Penis (tissue), 1 donor: ENCODE results near the genes SPEF1, CENPB and CDC25B.

DNA sequence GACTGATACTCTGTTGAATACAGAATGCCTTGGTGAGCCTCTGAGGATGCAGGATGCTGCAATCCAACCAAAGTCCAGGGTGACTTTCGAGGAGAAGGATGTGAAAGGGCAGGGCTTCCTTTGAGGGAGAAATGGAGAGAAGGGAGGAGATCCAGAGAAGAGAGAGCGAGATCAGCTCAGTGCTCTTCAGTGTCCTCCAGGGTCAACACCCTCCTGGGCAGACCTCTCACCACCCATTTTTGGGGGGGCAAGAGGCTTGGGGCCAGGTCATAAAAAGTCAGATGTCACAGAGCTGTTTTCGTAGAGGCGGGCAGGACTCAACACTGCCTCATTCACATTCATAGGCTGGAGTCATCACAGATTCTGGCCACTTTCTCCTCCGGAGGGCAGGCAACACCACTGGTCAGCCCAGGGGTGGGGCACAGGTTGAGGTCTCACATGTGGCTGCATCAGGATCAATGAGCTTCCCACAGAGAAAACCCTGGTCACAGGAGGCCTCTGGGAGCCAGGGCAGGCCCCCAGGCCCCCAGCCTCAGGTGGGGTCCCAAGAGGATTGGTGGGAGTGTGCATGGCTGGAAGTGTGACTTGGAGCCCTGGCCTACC is 6.4 kb upstream of the ADAM33 start:
- PRO-cap, result no peak

GRCh38 chr20:3751682-3752660 is 15.6 kb downstream of the ADISSP start:
- PRO-cap, result bidirectional peak, plus-strand start at chr20:3752412, minus-strand start at chr20:3752164

- PRO-cap, result no peak
Measured at GRCh38 chr20:3781332-3781751, at the start of gene SPEF1. SPEF1 (minus strand) TSS chr20:3781448.

GRCh38 chr20:3784058-3784589 is 2.4 kb downstream of the CENPB start:
- PRO-cap, result no peak

DNA sequence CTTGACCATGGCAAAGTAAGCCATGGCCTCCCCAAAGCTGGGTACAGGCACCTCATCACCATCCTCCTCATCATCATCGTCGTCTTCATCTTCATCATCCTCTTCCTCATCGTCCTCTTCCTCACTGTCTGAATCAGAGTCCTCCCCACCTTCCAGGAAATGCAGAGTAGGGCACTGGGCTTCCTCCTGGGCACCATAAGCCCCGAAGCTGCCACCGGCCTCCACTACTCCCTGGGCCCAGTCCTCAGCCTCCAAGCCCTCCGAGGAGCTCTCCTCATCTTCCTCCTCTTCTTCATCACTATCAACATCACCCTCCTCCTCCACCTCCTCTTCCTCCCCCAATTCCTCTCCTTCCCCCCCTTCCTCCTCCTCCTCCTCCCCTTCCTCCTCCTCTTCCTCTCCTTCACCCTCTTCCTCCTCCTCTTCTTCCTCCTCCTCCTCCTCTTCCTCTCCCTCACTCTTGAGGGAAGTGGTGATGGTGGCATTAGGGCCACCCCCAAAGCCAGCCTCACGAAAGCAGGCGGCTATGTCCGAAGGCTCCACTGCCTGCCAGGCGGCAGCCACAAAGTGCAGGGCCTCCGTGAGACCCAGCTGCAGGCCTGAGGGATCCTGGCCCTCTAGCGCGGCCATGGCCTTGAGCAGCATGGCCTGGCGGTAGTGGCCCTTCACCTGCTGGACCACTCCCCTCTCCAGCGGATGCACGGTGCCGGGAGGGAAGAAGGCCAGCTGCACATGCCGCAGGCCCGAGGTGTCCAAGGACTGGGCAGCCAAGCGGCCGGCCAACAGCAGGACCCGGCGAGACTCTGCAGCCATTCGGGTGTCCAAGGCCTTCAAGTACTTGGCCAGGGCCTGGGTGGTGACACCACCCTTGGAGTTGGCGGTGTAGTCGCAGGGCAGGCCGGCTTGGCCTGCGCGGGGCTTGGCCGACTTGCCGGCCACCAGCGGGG is 1.4 kb downstream of the CENPB start:
- PRO-cap, result no peak

DNA sequence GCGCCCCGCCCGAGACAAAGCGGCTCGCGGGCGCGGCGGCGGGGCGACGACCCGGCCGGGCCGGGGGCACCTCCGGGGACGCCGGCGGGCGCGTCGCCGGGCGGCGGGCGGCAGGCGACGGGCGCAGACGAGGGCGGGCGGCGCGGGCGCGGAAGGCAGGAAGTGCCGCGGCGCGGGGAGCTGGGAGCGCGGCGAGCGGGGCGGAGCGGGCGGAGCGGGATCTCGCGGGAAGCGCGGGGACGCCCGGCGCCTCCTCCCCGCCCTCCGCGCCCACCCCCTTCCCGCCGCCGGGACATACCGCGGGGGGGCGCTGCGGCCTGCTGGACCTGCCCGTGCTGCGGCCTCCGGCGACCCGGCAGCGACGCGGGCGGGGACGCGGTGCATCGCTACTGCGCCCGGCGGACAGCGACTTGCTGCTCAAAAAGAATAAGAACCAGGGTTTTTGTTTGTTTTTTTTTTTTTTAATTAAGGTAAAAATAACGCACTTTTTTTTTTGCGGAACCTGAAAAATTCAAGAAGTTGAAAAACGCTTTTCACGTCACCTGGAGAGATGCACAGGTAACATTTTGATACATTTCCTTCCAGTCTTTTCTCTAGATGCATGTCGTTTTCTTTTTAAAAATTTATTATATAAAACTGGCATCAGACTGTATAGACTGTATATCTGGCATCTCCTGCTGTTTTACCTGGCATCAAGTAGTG is at the start of gene CENPB:
CENPB (minus strand) TSS at position 159 of the 702 bp plus-strand sequence.
- PRO-cap, result bidirectional peak, plus-strand start at position 361 of the sequence, minus-strand start at position 159 of the sequence

- PRO-cap, result bidirectional peak, plus-strand start at chr20:3796322, minus-strand start at chr20:3796126
Measured at GRCh38 chr20:3796012-3797171, at the start of gene CDC25B. CDC25B (plus strand) TSS chr20:3796310.

- PRO-cap, result no peak
Measured at GRCh38 chr20:3907444-3908067, 18.4 kb downstream of the PANK2 start.

- PRO-cap, result no peak
Measured at GRCh38 chr20:3916568-3917667, 27.7 kb downstream of the PANK2 start.

DNA sequence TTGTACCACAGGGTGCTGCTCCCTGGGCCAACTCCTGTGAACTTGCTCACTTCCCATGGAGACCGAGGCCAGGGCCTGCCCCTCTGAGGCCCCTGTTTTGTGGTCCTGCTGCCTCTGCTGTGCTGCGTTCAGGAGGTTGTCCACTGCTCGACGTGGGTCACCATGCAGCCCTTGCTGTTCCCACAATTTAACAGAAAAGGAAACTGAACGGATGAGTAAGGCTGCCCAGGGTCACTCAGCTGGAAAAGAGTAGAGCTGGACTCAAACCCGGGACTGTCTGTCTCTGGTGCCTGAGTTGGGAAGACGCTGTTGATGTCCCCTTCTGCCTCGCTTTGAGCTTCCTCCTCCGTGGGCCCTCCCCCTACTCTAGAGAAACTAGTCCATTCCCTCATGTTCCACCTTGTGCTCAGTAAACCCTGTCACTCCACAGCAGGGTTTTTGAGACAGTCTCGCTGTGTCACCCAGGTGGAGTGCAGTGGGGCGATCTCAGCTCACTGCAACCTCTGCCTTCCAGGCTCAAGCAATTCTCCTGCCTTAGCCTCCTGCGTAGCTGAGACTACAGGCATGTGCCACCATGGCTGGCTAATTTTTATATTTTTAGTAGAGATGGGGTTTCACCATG is 35.7 kb downstream of the PANK2 start:
- PRO-cap, result no peak

DNA sequence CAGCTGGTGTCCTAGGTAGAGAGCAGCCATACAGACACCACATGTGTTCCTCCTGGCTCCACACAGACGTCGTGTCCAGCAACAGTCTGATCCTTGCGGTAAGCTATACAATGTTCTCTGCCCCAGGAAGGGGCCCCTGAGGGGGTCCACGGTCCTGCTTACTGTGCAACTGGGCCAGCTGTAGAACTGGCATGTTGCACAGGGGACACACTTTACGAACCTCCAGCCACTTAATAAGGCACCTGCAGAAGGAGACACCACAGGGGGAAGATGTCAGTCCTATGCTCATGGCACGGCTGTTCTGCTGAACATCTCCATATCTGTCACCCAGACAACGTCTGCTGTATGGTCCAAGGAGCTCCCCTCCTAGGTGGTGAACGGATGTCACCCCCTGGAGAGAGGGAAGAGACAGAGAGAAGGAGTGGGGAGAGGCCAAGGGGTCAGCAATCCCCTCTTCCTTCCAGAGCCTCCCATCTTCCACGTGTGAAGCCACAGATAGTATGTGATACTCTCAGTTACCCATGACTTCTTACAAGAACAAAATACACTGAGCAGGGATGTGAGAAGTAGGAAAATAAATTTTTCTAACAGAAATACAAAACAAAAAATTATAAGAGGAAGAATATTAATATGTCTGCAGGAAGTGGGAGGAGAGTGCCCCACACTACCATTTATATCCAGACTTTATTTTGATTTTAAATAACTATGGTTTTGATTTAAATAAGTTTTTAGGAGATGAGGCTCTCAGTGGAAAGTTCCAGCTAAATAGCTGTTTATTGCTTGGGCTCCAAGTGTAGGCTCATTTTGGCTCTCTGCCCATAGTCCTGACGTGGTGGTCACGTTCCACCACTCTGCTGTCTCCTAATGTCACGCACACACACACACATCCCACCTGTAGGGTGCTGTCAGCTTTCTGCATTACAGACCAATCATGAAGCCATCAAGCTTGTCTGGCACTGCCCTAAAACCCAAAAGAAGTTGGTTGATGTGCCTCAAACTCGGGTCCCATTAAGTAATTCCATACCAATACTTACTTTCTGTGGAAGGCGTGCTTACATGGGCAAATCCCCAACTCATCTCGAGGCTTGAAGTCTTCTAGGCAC is 45.1 kb downstream of the PANK2 start:
- PRO-cap, result no peak

- PRO-cap, result no peak
Measured at GRCh38 chr20:4720613-4721264, 970 bp upstream of the PRND start.

- PRO-cap, result no peak
Measured at GRCh38 chr20:4779543-4780034, 43.8 kb downstream of the RASSF2 start.

GRCh38 chr20:4782324-4783282 is 40.8 kb downstream of the RASSF2 start:
- PRO-cap, result no peak

- PRO-cap, result no peak
Measured at GRCh38 chr20:4950338-4950944, 50.9 kb downstream of the SLC23A2 start.

DNA sequence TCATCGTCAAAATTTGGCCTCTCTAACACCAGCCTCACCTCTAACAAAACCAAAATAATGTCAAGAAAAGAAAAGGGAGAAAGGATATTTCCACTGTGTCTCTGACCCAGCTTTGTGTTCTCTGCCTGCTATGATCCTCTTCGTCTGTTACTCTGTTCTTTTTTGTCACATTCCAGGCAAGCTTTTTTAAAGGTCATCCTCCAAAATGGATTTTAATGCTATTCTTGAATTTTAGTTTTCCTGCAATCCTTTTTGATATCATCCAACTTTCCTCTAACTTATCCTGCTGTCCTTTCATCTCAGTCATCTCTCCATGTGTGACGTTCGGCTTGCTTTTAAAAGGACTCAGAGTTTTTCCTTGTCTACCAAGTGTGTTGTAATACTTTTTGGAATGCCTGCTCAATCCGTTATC is 48.7 kb upstream of the SLC23A2 start:
- PRO-cap, result no peak

DNA sequence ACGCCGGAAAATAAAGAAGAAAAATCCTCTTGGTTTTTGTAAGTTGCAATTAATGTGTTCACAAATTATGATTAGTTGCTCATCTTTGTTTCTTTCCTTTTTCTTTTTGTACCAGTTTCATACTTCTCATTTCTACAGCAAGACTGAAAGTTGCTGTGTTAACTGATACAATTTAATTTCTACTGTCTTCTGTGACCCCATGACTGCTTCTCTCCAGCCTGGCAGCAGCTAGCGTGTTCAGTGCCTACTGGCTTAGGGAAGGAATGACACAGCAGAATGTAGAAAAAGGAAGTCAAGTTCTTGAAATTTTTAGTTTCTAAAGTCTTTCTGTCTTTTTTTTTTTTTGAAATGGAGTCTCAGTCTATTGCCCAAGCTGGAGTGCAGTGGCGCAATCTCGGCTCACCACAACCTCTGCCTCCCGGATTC is 32.6 kb downstream of the TMEM230 start:
- PRO-cap, result no peak

GRCh38 chr20:5100537-5101035 is 12.3 kb downstream of the TMEM230 start:
- PRO-cap, result no peak

DNA sequence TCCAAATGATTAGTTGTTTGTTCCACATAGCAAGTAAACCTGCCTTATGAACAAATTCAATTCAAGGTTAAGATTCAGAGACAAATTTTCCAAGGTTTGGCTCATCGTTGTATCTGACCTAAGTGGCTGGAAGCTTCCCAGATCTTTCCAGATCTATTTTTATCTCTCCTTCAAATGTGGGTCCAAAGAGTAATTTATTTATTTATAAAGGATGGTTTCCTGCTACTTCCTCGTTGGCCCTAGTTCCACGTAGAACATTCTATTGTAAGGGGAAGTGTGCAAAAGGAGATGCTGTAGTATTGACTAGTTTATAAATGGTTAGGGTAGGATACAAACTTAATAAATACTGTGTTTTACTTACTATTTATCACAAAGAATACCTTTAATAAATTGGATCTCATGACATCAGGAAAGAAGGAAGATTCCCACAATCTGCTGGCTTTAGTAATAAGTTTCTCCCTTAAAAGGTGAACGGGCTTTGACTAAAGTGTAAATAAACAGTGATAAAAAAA is 4.4 kb downstream of the TMEM230 start:
- PRO-cap, result no peak

GRCh38 chr20:5112222-5112582 is 674 bp downstream of the TMEM230 start:
- PRO-cap, result no peak